UCH-1 (cell line): ENCODE measurements around a stretch of chr9.

- RRBS: no CpG with 5 or more reads among the region's 10 CpGs
Measured at GRCh38 chr9:89626662-89627214, 21.9 kb downstream of the GADD45G start.

DNA sequence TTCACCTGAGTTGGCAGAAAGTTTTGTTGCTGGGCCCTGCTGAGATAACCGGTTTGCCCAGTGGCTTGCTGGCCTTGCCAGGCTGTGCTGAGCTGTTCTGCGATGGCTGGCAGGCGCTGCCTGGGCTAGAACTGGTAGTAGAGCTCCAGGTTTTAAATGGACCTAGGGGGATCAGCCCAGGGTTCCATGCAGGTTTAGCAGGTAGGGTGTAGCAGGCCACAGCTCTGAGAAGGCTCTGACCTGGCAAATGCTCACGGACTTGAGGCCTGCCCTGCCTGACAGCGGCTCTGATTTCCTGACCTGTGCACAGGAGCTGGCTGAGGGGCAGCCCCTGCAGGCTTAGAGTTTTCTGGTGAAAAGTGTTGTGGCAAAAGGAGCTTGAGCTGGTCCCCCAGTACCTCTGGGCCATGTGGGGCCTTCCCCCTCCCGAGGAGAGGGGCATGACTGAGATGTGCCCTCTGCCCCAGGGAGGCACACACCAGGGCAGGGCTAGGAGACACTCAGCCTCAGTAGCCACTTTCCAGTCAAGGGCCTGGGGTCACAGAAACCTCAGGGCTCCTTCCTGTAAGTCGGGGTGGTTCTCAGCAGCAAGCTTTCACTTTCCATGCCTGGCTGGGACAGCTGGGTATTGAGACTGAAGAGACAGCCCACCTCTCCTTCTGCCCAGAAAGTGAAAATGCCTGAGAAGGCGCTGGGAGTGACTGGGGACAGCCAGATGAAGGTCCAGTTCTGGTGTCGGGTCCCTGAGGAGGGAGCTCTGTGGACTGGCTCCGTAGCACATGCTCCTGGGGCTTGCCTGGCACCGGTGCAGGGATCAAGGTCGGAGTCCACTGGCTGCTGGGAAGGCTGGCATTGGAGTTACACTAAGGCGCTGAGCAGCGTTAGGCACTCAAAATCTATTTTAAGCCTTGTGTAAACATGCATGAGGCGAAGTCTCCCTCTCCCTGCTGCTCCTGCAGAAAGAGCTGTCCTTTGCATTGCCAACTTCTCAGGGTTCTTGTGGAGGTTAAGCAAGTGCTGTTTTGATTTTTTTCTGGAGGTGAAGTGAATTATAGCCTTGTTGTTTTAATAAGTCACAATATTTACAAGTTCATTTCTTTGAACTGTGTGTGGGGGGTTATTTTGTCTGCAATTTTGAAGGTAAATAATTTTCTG lies 394.8 kb downstream of the GADD45G start:
- RRBS: no CpG with 5 or more reads among the region's 15 CpGs

DNA sequence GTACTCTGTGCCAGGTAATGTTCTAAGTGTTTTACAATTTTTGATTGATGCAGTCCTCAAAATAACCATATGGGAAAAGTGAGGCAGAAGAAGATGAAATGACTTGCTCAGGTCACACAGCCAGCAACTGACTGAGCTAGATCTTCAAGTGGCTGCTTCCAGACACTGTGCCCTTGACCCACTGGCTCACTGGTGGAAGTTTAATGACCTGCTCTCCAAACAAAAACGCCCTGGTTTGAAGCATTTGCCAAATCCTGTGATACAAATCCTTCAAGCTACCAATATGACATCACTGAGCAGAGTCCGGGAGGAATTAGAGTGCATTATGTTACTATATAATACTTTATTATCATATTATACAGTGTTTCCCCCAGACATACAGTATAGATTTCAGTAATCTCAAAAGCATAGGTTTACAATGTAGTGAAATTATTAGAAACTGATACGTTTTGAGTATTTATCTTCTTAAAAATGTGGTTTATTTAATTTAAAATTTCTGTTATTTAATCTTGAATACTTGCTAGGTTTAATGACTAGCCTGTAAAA lies 459.5 kb downstream of the GADD45G start:
- RRBS: no CpG with 5 or more reads among the region's 3 CpGs

GRCh38 chr9:90802065-90803173 lies 800 bp downstream of the SYK start:
- RRBS: 21% methylated on average over 13 of the region's 31 CpGs

- RRBS: no CpG with 5 or more reads among the region's 5 CpGs
Measured at GRCh38 chr9:90880589-90880944, 78.9 kb downstream of the SYK start.

DNA sequence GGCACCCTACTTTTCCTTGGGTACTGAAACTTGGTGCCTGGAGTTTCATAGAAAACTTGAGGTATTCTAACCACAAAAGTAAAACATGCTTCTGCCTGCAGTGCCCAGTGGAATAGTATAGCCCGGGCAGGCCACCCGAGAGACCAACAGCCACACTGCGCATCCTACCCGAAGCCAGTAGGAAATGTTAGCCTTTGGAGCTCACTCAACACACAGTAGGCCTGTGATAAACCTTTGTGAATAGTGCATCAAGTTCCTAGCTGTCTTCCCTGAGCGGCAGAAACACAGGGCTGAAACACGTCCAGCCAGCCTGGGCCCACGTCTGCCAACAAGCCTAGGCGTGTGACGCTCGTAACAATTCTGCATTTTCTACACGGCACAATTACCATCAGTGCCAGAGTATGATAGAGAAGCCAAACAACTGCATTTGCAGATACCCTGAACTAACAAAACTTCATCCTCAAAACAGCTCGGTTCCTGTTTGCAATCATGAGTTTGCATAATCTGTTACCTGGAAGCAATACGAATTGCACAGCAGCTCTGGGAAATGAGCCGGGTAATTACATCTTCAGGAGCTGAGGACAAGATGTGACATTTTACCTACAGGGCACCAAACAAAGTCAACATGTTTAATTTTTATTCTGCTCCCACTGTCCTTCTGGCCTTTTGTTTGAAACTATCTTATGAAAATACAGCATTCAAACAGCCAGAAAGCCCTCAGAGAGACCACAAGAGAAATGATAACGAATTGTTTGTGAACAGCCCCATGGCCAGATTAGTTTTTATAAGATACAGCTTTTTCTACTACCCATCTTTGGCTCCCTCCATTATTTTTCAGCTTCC lies 198.4 kb downstream of the SYK start:
- RRBS: no CpG with 5 or more reads among the region's 15 CpGs

DNA sequence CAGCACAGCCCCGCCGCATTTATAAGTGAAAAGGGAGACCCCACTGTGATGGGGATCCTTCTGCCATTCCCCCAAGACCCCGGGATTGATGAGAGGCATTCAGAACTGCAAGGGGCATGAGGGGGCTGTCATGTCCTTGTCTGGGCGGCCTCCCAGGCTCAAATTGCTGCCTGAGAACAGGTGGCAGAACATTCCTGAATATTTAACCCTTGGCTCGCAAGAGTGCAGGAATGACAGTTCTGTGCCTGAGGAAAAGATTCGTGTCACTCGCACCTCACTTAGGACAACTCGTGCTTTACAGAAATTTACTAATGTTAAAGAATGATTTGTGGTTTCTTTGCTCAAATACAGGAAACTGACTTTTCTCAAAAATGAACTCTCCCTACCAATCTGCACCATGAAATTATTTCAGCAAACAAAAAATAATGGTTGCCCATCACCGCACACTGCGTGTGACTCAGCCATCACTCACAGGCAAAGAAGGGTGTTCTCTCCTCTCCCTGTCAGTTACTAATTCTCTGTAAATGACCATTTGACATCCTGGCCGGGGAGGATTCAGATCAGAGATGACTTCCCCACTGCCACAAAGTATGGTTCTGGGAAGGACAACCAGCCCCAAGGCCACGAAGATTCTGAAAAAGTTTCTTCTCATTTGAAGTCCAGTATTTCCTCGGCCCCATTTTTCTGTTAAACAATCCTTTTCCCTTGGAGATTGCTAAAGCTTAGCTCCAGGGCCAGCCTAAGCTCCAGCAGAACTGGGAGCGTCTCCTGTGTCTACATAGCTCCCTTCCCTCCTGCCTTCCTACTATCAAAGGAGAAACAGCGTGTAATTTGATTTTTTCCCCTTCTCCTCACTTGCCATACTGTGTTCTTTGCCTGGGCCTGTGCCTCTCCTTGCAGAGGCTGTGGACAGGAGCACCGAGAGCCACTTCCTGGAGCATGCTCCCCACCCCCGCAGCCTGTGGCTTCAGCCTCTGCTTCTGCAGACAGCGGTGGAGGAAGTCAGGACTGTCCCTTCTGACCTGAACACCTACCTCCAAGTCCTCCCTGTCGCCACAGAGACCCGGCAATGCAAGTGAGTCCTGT lies 199.4 kb downstream of the AUH start:
- RRBS: no CpG with 5 or more reads among the region's 20 CpGs

GRCh38 chr9:91194124-91194395 lies 167.7 kb downstream of the AUH start:
- RRBS: no CpG with 5 or more reads among the region's 13 CpGs

DNA sequence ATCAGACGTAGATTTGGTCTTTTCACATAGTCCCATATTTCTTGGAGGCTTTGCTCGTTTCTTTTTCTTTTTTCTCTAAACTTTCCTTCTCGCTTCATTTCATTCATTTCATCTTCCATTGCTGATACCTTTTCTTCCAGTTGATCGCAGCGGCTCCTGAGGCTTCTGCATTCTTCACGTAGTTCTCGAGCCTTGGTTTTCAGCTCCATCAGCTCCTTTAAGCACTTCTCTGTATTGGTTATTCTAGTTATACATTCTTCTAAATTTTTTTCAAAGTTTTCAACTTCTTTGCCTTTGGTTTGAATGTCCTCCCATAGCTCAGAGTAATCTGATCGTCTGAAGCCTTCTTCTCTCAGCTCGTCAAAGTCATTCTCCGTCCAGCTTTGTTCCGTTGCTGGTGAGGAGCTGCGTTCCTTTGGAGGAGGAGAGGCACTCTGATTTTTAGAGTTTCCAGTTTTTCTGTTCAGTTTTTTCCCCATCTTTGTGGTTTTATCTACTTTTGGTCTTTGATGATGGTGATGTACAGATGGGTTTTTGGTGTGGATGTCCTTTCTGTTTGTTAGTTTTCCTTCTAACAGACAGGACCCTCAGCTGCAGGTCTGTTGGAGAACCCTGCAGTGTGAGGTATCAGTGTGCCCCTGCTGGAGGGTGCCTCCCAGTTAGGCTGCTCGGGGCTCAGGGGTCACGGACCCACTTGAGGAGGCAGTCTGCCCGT lies 131.4 kb downstream of the AUH start:
- RRBS: no CpG with 5 or more reads among the region's 15 CpGs

DNA sequence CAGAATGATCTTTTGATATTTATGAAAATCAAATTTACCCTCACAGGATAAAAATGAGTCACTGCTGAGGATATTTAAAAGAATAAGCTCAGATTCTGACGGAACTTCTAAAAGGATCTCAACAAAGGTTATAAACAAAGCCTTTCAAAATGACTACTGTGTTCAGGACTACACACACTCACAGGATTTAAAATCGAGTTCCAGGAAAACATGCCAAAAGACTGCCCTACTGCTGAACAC lies 75.7 kb downstream of the AUH start:
- RRBS: no CpG with 5 or more reads among the region's 2 CpGs

- RRBS: no CpG with 5 or more reads among the region's 16 CpGs
Measured at GRCh38 chr9:91410231-91411062, 13.2 kb downstream of the NFIL3 start.

DNA sequence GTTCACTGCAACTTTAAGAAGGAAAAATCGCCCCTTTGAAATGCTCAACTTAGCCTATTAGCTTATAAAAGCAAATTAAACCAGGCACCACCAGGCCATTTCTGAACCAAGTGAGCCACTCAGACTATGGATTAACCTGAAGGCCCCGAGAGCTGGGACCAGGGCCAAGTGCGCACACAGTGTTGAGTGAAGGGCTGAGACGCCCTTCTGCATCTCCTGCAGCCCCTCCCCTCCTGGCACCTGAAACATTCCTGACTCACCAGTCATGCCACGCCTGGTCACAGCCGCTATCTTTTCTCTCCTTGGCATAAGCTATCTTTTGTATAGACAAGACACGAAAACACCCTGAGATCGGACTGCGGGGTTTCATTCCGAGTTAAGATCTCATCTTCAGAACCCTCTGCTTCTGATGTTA lies 111.8 kb downstream of the ROR2 start:
- RRBS: no CpG with 5 or more reads among the region's 10 CpGs

- RRBS: no CpG with 5 or more reads among the region's 3 CpGs
Measured at GRCh38 chr9:91847298-91847501, 102.8 kb downstream of the ROR2 start.

DNA sequence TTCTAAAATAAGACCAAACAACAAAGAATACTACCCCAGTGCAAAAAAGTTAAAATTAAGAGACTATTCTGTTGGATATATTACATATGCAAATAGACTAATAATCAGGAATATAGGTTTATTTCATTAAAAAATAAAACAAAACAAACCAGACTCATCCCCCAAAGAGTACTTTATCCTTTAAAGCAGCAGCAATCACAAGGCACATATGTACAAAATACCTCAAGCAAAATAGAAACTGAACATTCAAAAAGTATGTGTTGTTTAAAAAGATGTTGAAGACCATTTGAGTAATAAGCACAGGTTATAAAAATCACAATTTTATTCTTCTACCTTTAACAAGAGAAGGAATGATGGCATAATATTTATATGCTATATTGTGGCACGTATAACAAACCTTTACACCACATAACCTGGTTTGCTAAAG lies 81.0 kb upstream of the ROR2 start:
- RRBS: no CpG with 5 or more reads among the region's 1 CpG

GRCh38 chr9:92294982-92295614 lies 1.6 kb upstream of the IARS1 start:
- RRBS: no CpG with 5 or more reads among the region's 8 CpGs

- RRBS: no CpG with 5 or more reads among the region's 2 CpGs
Measured at GRCh38 chr9:92665682-92666005, 4.3 kb downstream of the IPPK start.

DNA sequence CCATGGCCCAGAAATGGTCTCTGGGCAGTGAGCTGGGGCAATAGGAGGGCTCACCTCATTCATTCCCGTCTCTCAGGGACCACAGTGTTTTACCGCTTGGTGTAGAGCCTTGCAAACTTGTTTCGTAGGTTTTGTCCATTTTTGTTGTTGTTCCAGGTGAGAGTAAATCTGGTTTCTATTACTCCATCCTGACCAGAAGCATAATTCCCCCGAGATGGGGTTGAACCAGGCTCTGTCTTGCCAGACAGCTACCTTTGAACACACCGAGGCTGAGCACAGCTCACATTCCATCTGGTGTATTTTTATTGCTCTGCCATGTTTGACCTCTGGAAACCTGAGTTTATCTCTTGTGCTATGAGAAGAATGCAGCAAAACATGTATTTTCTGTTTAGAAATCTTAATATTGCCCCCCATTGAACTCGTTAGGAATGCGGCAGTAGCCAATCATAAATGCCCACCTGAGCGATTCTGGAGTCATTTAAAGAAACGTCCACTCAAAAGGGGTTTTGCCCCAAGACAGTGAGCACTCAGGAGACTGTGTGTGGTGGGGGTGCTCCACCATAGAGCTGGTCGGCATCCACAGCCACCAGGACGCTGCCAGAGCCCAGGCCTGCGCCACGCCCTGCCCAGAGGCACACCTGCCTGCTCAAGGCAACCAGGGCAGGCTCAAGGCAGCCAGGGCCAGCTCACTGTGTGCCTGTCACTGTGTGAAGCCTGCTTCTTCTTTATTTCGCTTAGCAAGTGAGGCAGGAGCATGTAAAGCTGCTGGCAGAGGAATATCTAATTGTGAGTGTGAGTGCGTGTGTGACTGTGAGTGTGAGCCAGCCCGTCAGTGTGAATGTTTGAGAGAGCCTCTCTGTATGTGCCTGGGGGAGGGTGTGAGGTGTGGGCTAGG lies 26.9 kb downstream of the FGD3 start:
- RRBS: no CpG with 5 or more reads among the region's 16 CpGs

- RRBS: no CpG with 5 or more reads among the region's 9 CpGs
Measured at GRCh38 chr9:93028079-93028766, 30.3 kb upstream of the SUSD3 start.

DNA sequence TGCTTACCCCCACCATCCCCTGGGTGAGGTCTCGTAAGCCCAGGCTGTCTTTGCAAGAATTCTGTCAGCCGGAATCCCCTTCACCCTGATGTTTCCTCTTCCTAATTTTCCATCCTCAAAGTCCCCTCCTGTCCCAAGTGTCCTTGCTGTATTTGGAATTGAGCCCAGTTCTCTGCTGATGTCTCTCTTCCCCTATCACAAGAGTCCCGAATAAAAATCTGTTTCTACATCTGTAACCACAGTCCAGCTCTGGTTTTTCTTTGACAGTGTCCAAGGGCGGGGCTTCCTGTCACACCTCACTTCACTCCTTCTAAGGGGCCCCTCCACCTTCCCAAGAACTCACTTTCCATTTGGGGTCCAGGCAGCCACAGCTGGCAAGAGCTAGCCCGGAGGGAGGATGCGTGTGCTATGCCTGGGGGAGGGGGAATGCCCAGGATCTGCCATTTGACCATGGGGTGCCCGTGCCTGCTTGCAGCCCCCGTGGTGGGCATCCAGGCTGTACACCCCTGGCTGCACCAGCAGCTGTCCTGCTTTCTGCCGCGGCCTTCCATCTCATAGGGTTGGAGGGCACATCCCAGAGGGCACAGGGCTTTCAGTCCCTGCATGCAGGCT lies 2.6 kb upstream of the CARD19 start:
- RRBS: no CpG with 5 or more reads among the region's 10 CpGs

GRCh38 chr9:93207381-93207876 lies 23.5 kb downstream of the WNK2 start:
- RRBS: no CpG with 5 or more reads among the region's 10 CpGs